Aorta (tissue), 1 donor: ENCODE results near the gene OR4C3.

DNA sequence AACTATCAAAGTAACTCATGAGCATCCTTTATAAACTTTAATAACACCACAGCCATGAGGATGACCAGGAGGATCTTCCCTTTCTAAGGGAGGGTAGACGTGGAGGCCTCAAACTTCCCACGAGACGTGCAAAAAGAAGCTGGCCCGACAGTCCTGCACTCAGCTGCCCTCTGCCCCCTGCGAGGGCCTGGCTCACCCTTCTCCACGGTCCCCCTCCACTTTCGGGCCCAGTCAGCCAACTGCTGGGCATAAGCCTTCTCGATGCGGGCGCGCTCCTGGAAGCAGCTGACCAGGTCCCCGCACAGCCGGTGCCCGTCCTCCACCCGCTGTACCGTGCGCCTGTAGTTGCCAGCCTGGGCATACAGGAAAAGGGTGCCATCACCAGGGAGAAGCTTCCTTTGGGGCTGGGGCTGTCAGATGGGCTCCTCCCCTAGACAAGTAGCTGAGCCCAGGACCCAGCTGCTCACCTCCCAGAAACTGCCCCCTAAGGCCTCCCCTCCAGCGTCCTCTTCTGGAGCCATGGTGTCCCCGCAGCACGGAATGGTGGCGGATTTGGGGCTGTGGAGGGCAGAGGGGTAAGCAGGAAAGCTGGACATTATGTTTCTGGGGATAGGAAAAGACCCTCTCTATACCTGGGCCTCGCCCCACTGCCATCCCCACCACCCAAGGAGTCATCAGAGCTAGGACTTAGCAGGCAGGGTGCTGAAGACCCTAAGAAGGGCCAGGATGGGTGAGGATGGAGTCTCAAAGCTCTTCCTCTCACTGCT lies 3.8 kb downstream of the PACSIN3 start:
- PRO-cap = no peak

GRCh38 chr11:47184554-47185122 lies 1.6 kb downstream of the PACSIN3 start:
- PRO-cap = no peak

- PRO-cap = no peak
Observed at GRCh38 chr11:47244549-47244948, 4.1 kb downstream of the ACP2 start.

- PRO-cap = no peak
Observed at GRCh38 chr11:47290414-47291169, 32.8 kb downstream of the NR1H3 start.

DNA sequence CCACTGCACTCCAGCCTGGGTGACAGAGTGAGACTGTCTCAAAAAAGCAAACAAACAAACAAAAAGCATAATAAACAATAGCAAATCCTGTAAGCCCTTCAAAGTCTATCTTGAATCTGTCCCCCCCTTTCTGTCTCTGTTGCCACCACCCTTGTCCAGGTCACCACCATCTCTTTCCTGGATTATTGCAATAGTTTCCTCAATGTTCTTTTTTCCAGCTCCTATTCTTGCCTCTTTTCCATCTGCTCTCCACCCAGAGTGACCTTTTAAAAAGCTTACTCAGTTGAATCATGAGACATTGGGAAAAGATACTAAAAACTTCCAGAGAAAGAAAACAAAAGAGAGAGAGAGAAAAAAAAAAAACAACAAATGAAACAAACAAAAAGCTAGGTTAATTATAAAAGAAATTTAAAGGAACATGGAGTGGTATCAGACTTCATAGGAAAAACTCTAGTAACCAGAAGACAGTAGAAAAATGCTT lies 9.1 kb downstream of the SPI1 start:
- PRO-cap = no peak

DNA sequence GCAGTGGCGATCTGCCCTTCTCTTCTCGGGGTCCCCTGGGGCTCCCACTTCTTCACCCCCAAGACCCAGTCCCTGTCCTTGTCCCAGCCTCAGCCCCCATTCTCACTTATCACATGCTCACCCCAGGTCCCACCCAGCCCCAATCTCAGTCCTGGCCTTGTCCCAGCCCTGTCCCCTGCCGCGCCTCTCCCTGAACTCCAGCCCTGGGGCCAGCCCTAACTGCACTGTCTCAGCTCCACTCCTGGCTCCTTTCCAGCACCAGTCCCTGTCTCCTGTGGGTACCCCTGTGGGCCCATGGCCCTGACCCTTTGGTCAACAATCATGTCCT lies 902 bp downstream of the SPI1 start:
- PRO-cap = no peak

DNA sequence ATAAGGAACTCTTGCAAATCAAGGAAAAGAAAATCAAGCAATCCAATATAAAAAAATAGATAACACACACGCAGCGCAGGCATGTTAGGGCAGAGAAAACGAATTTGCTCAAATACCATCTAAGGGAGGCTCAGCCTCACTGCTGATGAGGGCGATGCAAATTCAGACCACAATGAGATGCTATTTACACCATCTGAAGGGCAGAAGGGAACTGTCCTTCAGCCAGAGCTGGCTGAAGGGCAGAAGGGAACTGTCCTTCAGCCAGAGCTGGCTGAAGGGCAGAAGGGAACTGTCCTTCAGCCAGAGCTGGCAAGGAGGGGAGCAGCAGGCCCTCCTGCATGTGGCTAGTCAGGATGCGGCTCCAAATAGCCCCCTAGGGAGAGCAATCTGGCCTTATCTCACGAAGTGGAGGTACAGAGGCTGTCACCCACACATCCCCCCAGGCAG lies 7.6 kb upstream of the SLC39A13 start:
- PRO-cap = no peak

DNA sequence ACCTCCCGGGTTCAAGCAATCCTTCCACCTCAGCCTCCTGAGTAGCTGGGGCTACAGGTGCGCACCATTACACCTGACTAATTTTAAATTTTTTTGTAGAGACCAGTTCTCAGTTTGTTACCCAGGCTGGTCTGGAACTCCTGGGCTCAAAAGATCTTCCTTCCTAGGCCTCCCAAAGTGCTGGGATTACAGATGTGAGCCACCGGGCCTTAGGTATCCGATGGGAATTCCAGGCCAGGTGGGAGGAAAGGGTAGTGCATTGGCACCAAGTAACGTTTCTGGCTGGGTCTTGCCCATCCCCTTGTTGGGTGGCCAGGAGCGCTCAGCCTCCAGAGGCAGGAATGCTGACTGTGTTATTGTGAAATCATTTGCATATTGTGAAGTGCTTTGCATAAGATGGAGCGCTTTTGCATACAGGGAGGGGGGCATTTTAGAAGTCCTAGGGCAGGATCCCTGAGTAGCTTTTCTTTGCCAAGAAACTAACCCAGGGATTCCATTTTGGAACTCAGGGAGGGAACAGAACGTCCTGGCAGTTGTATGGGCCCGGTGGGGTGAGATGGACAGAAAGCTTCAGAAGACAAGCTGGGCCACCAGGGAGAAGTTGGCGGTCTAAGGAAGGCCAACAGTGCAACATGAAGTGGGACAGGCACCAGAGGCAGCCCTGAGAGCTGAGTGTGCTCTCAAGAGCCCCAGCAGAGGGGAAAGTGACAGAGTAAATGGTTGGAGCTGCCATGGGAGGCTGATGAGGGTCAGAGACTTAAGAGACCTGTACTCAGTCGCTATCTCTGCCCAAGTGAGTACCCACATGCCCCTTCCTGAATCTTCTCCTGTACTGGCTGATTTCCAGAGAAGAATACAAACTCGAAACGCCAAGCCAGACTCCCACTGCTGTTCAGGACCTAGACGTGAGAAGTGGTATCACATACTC lies 1.4 kb upstream of the SLC39A13 start:
- PRO-cap = no peak

- PRO-cap = no peak
Observed at GRCh38 chr11:47409620-47410424, 1.4 kb downstream of the SLC39A13 start.

- PRO-cap = no peak
Observed at GRCh38 chr11:47468050-47468520, 19.1 kb upstream of the RAPSN start.

- PRO-cap = no peak
Observed at GRCh38 chr11:47470188-47471354, 21.6 kb upstream of the RAPSN start.

- PRO-cap = bidirectional peak, plus-strand start at chr11:47588156, minus-strand start at chr11:47588092
Observed at GRCh38 chr11:47587134-47588473, 1.1 kb downstream of the FAM180B start.

DNA sequence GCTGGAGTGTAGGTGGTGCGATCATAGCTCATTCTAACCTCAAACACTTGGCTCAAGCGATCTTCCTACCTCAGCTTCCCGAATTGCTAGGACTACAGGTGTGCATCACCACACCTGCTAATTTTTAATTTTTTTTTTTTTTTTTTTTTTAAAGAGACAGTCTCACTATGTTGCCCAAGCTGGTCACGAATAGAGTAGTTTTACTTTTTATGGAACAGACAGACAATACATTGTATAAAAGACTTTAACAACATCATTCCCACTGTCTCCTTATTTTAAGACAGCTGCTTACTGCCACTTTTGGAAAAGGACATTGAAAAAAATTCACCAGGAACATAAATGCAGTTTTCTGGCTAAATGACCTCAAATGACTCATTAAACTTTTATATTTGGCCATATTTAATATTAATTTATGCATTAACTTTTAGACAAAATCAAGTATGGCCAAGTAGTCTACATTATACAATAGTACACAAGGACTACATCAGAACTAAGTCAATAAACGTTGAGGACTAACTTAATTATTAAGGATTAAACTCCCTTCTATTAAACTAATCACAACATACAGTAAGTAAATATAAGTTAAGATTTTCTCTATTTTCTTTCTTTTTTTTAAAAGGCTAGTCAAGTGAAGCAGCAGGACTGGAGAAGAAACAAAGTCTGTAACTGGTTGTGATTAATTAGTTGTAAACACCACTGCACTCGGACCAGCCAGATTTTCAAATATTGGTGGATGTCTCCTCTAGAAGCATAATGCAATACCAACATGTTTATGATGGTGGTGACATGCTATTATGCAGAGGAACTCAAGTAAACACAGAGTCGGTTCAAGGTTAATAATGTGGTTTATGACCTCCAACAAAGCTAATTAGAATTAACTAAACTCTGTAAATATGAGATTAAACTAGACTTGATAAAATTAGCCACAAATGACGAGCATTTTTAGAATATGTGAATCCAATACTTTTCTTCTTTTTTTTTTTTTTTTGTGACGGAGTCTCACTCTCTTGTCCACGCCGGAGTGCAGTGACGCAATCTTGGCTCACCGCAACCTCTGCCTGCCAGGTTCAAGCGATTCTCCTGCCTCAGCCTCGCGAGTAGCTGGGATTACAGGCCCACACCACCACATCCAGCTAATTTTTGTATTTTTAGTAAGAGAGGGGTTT lies 11.5 kb upstream of the AGBL2 start:
- PRO-cap = no peak

DNA sequence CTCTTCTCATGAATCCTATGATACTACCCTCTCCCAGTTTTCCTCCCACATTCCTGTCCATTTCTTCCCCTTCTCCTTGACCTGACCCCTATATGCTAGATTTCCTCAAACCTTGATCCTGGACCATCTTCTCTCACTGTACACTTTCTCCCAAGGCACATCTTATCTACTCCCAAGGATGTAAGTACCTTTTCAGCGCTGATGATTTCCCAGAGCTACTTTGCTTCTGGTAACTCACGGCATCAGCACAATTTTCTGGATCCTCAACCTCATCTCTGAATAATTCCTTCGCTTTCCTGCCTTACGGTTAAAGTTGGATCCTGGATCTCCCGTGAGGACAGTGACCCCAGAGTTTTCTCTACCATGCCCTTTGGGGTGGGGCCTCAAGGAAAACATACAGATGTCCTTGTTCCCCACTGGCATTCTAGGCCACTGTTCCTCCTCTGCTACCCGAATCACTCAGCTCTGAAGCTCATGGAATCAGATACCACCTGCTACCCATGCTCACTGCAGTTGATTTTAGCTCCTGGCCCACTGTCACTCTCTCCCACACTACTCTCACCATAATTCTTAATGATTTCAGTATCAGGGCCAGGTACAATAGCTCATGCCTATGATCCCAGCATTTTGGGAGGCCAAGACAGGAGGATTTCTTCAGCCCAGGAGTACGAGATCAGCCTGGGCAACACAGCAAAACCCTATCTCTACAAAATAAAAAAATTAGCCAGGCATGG lies 5.9 kb downstream of the NUP160 start:
- PRO-cap = no peak

- PRO-cap = no peak
Observed at GRCh38 chr11:48013176-48014243, 33.2 kb downstream of the PTPRJ start.

DNA sequence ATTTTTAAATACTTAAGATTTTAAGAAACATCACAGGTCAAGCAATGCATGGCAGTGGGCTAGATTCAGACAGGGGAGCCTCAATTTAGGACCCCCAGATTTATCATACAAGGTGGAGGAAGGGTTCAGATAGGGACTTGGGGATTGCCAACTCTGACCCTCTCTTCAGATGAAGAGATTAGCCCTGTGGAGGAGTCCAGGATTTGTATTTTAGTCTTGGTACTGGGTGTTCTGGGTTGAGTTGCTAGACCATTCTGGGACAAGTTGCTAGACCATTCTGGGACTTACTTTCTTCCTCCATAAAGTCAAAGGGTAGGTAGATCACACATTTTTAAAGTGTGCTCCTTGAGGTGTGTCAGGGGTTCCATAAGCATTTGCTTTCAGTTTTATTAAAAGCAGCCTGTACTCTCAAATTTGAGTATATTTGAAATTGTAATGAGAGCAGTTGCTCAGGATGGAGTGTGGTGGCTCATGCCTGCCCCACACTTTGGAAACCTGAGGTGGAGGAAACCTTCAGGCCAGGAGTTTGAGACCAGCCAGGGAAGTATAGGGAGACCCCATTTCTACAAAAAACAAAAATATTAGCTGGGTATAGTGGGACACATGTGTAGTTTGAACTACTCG lies 113.8 kb upstream of the OR4B1 start:
- PRO-cap = no peak

DNA sequence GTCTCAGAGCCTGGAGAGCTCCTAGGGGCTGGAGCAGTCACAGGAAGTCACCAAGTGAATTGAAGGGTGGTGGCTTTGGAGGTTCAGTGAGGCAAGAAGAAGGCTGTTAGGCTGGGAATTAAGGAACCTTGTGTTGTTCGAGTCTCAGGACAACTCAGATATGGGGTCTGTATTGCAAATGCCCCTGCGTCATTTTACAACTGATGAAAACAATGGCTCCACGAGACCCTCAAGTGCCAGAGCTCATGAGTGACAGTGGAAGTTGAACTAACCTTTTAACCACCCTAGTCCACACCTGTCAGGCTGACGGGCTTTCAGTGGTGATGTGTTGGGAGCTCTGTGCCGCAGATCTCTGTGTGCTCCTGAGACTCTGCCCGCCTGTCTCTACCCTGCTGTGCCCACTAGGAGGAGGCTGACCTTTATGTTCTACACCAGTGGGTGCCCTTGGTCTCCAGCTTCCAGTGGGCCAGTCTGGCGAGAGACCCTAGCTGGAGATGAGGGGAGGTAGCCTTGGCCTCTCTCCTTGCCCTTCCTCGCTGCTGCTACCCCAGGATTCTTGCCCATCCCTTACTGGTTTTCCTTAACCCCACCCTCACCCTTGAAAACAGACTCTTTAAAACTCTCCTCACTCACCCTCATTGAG lies 111.1 kb upstream of the OR4B1 start:
- PRO-cap = no peak

- PRO-cap = no peak
Observed at GRCh38 chr11:48324477-48325111, at the start of gene OR4C3. OR4C3 (plus strand) TSS chr11:48324920.

DNA sequence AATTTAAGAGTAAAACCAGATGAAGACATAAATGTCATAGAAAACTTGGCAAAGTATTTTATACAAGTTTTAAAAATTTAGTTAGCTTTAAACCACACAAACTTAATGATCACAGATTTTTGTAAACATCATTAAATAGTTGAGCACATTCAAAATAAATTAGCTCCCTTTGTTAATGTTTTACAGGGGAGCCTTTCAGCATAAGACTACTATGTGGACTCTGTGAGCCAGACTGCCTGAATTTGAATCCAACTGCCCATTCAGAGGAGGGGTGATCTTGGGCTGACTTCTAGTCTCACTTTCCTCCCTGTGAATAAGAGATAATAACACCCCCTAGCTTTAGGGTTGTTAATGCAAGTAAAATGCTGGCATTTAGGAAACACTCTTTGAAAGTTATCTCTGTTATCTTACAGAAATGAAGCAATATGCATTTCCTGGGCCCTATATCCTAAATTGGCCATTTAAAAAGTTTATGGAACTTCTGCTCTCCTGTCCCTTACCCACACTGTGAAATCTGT lies 23.7 kb downstream of the FOLH1 start:
- PRO-cap = no peak

- PRO-cap = no peak
Observed at GRCh38 chr11:50297970-50298786, 315.8 kb upstream of the OR4C12 start.